Non-pigmented ciliary epithelial cell (primary cell): ENCODE measurements around the genes YTHDC1 and SMR3A.

GRCh38 chr4:67701633-67701861 is 592 bp upstream of the UBA6 start:
- RRBS = no CpG with 5 or more reads among the region's 3 CpGs

DNA sequence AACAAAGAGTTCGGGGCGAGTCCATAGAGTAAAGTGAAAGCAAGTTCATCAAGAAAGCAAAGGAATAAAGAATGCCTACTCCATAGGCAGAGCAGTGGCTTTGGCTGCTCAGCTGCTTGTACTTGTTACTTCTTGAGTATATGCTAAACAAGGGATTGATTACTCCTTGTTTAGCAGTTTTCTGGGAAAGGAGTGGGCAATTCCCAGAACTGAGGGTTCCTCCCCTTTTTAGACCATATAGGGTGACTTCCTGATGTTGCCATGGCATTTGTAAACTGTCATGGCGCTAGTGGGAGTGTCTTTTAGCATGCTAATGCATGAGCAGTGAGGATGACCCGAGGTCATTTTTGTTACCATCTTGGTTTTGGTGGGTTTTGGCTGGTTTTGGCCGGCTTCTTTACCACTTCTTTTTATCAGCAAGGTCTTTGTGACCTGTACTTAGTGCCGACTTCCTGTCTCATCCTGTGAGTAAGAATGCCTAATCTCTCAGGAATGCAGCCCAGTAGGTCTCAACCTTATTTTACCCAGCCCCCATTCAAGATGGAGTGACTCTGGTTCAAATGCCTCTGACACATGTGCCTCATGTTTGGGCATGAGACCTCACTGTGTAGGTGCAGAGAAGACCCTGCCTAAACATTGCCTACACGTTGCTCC is 20.9 kb upstream of the UBA6 start:
- RRBS = no CpG with 5 or more reads among the region's 7 CpGs

DNA sequence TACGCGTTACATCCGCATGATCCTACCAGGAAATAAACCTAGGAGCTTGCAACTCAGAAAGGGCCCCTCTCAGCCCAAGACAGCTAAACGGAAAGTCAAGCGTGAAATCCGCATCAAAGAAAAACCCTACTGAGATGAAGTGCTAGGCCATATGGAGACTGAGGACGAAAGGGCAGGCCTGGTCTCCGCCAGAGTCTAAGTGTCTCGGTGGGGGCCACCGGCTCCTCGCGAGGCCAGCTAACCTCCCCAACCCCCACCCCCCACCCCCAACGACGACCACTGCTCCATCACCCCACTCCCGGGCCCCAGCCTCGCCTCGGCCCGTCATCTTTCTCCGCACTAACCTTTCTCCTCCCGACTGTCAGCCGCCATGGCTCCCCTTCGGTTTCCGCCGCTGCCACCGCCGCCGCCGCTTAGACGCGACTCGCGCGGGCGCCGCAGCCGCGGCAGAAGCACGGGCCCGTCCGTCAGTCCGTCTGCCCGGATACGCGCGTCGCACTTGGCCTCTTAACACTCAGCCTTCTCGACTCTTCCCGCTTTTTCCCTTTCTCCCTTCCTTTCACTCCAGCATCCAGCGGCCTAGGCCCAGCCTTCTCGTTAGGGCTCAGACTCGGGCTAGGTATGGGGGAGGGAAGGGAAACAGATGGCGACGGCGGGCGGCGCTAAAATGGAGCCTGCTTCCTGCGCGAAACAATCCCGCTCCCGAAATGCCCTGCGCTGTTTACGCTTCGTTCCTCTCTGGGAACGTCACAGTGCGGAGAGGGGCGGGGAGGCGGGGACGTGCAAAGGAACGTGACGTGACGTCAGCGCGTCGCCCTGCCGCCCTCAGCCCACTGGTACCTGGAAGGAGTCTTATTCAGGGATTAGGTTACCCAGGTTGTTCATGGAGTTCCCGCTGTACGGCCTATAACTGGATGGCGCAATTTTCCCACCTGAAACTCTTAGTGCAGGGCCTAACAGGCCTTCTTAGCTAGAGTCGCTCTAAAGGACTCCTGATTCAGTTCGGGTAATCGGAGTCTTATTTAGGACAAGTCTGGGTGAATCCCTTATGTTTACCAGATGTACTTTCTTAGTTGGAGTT is at the start of gene YTHDC1:
Gene YTHDC1, minus strand, starts transcription at position 709 of the 1,081 bp plus-strand sequence.
- RRBS = 1% methylated on average over 6 of the region's 81 CpGs

GRCh38 chr4:68905543-68906408 is 45.8 kb downstream of the UGT2A3 start:
- RRBS = no CpG with 5 or more reads among the region's 5 CpGs

GRCh38 chr4:68951972-68952376 is 370 bp upstream of the UGT2A3 start:
- RRBS = no CpG with 5 or more reads among the region's 1 CpG

DNA sequence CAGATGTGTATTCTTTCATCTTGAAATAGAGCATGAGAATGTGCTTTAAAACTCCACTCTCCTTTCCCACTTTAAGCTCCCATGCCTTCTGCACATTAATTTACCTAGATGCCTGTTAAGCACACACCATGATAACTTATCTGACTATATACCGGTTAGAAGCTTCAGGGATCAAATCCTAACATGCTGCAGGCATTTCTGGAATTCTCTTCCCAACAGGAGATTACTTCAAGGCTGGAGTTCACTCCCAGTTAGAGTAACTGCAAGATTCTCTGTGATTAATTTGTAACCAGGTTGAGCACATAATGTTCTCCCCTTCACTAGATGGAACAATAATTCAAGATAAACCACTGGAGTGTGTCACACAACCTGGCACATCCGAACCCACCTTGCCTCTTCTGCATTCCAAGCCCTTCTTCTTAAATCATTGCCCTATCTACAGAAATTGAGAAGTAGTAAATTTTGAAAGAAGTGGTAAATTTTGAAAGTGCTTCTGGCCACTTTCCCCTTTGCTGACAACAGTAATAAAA is 11.8 kb upstream of the UGT2A3 start:
- RRBS = no CpG with 5 or more reads among the region's 2 CpGs

DNA sequence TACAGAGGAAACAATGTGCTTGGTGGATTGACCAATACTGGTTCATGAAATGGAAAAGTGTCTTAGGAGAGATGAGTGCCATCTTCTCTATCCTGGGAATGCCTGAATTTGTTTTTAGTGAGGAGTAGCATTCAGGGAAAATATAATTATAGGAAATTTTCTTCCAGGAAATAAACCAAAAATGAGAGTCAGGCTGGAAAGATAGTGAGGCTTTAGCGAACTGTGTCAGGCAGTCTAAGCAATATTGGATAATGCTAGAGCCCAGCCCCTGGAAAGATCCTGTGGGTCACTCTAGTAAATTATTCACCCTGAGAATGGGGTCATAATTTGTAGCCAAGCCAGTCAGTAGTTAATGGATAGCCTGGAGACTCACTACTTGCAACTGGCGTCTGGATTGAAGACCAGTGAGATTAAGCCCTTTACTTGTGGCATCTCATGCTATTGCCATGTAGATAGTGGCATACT is 50.9 kb downstream of the UGT2B28 start:
- RRBS = no CpG with 5 or more reads among the region's 2 CpGs

- RRBS = no CpG with 5 or more reads among the region's 3 CpGs
Measured at GRCh38 chr4:69518975-69519286, 23.2 kb upstream of the UGT2B4 start.

GRCh38 chr4:69546140-69546491 is 50.4 kb upstream of the UGT2B4 start:
- RRBS = no CpG with 5 or more reads among the region's 5 CpGs

DNA sequence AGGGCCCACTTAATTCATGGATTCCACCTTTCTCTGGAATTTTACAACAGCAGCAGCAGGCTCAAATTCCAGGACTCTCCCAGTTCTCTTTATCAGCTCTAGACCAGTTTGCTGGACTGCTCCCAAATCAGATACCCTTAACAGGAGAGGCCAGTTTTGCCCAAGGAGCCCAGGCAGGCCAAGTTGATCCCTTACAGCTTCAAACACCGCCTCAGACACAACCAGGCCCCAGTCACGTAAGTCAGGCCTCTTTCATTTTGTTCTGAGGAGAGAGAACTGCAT is 2.3 kb downstream of the ODAM start:
- RRBS = no CpG with 5 or more reads among the region's 2 CpGs

- RRBS = no CpG with 5 or more reads among the region's 4 CpGs
Measured at GRCh38 chr4:70360462-70360973, at the start of gene SMR3A. Gene SMR3A (plus strand): TSS chr4:70360760.

GRCh38 chr4:70591798-70592167 is 273 bp upstream of the AMBN start:
- RRBS = no CpG with 5 or more reads among the region's 2 CpGs

DNA sequence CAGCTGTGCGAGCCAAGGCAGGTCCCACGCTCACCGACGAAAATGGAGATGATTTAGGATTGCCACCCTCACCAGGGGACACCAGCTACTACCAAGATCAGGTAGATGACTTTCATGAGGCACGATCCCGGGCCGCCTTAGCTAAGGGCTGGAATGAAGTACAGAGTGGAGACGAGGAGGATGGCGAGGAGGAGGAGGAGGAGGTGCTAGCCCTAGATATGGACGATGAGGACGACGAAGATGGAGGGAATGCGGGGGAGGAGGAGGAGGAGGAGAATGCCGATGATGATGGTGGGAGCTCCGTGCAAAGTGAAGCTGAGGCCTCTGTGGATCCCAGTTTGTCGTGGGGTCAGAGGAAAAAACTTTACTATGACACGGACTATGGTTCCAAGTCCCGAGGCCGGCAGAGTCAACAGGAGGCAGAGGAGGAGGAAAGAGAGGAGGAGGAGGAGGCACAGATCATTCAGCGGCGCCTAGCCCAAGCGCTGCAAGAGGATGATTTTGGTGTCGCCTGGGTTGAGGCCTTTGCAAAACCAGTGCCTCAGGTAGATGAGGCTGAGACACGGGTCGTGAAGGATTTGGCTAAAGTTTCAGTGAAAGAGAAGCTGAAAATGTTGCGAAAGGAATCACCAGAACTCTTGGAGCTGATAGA is 512 bp downstream of the UTP3 start:
- RRBS = no CpG with 5 or more reads among the region's 26 CpGs

DNA sequence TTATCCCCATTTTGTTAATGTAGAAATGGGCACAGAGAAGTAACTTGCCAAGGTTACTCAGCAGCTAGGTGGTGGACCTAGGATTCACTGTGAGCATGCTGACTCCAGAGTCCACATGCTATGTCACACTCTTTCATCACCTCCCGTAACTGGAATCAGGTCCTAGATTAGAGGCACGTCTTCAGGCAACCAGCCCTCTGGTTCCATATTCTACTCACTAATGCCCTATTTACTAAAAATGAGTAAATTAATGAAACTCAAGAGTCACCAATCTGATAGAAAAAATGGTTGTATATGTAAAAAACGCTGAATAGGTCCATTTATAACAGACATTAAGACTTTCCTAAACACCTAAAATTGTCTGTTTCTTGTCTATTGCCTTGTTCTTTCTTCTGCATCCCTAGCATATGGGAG is 7.7 kb upstream of the RUFY3 start:
- RRBS = no CpG with 5 or more reads among the region's 3 CpGs

DNA sequence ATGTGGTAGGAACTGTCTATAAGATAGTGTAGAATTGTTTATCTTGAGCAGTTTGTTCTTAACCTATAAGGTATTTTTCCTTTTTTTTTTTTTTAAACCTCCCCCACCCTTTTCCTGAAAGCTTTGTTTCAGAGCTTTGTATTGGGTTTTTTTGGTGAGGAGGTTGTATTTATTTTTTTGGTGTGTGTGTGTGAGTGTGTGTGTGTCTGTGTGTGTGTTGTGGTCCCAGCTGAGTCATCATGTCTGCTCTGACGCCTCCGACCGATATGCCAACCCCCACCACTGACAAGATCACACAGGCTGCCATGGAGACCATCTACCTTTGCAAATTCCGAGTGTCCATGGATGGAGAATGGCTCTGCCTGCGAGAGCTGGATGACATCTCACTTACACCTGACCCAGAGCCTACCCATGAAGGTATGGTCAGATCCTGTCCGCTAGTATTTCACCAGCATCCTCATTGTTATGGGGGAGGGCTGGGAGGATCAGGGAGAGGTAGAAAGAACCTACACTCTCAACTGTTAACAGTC is 636 bp downstream of the RUFY3 start:
- RRBS = no CpG with 5 or more reads among the region's 6 CpGs

GRCh38 chr4:70734122-70734961 is 12.6 kb downstream of the RUFY3 start:
- RRBS = no CpG with 5 or more reads among the region's 5 CpGs

DNA sequence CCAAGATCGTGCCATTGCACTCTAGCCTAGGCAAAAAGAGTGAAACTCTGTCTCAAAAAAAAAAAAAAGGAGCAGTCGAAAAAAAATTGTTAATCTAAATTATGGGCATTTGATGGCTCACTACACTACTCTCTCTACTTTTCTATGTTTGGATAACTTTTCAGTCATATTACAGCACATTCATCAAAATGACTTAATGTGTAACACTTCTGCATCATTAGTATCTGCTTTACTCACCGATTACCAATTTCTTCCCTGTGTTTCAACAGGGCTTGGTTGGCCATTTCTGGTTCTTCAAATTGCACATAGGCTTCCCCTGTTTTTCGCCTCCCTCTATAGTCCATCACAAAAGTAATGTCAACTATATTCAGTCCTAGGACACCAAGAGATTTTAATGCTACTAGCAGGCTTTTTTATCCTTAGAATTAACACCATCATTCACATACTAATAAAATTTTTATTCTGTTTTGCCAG is 8.4 kb downstream of the GRSF1 start:
- RRBS = no CpG with 5 or more reads among the region's 4 CpGs

DNA sequence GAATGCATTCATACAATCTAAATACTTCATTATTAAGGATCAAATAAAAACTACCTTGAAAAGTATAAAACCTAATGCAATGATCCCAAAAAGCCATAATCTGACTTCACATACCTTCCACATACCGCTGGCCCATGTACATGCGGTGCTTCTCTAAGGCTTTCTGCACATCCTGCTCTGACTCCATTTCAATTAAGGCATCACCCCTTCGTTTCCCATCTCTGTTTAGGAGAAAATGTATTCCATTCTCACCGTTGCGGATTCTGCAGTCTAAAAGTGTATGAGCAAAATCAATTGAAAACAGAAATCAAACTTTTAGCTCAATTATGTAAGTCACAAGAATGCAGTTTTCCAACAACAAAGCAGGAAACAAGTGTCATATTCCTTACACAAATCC is 6.7 kb downstream of the GRSF1 start:
- RRBS = no CpG with 5 or more reads among the region's 5 CpGs

GRCh38 chr4:71162487-71162818 is 24.6 kb upstream of the SLC4A4 start:
- RRBS = no CpG with 5 or more reads among the region's 3 CpGs

DNA sequence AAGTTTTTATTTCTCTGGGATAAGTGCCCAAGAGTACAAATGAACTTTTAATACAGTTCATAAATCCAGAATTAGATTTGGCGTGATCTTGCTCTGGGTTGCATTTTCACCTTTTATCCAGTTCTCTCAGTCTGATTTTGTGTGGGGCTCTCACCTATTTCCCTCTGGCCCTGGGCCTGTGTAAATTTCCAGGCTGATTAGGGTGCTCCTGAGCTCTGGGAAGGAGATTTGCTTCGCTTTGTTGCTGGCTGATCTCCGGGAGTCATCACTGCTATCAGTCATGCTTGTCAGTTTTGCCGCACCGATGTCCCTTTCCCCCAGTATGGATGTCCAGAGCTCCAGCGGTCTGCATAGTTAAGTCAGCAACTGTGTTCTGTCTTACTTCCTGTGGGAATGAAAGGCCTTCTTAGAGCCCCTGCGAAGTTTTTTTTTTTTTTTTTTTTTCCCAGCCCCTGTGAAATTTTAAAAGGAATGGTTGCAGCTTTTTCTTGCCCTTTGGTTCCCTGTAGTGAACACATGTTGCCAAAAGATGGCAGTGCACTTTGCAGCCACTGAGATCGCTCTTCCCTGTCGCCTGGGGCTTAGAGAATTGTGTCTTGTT is 42.4 kb downstream of the SLC4A4 start:
- RRBS = no CpG with 5 or more reads among the region's 9 CpGs